Foreskin keratinocyte (primary cell): ENCODE data around the gene SLBP.

GRCh38 chr4:1211239-1212577, 37.2 kb downstream of the CTBP1 start:
- RAMPAGE, total RNA: no peak

DNA sequence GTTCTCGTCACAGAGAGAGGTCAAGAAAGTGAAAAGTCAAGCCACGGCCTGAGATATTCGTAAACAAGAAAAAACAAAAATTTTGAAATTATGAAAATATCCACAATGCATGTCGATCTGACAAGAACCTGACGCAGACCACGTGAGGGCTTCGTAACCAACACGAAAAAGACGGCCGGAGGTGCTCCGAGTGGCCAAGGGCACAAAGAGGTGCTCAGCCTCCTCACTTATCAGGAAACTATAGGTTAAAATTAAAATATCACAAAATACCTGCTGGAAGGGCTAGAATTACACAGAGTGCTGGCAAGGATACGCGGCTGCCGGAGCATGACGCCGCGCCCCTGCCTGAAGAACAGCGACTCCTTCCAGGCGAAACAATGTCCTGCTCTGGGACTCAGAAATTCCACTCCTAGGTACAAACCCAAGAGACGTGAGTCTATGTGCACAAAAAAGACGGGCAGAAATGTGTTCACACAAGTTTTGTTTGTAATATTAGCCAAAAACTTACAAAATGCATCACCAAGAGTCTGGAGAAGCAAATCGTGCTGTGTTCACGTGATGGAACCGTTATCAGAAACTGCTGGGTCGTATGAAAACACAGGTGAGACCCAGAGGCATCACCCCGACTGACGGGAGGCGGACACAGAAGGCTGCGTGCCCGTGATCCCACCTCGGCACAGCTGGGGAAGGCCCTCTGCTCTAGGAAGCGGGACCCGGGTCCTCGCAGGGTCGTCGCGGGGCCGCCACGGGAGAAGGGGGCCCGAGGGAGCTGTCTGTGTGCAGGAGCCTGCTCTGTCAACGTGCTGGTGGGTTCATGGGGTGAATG, 27.7 kb downstream of the CTBP1 start:
- RAMPAGE, total RNA: no peak

- RAMPAGE, total RNA: no peak
Measured at GRCh38 chr4:1238934-1240166, 9.6 kb downstream of the CTBP1 start.

- RAMPAGE, total RNA: no peak
Measured at GRCh38 chr4:1241229-1241718, 7.7 kb downstream of the CTBP1 start.

- RAMPAGE, total RNA: no peak
Measured at GRCh38 chr4:1365250-1365577, 18.2 kb downstream of the UVSSA start.

- RAMPAGE, total RNA: no peak
Measured at GRCh38 chr4:1578844-1579970, 104.9 kb downstream of the FAM53A start.

DNA sequence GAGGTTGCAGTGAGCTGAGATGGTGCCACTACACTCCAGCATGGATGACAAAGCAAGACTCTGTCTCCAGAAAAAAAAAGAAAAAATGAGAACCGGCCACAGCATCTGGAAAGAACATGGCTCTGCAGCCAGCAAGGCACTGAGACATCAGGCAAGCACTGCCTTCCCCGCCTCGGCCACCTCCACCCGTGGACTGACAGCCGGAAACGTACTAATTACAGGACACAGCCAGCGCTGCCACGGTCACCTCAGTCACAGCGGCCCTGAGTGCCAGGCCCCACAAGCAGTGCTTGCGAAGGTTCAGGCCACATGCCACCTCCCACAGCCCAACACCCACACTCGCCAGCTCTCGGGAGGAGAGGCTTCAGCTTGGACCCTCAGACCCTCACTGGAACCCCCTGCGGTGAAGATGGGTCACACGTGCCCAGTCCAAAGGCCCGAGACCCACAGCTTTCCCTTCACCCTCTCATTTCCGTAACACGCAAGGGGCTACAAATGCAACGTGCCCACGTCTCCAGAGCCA, 16.8 kb downstream of the FAM53A start:
- RAMPAGE, total RNA: no peak

GRCh38 chr4:1711884-1712578, at the start of gene SLBP:
SLBP (minus strand) TSS chr4:1712319.
- RAMPAGE, total RNA: no peak

DNA sequence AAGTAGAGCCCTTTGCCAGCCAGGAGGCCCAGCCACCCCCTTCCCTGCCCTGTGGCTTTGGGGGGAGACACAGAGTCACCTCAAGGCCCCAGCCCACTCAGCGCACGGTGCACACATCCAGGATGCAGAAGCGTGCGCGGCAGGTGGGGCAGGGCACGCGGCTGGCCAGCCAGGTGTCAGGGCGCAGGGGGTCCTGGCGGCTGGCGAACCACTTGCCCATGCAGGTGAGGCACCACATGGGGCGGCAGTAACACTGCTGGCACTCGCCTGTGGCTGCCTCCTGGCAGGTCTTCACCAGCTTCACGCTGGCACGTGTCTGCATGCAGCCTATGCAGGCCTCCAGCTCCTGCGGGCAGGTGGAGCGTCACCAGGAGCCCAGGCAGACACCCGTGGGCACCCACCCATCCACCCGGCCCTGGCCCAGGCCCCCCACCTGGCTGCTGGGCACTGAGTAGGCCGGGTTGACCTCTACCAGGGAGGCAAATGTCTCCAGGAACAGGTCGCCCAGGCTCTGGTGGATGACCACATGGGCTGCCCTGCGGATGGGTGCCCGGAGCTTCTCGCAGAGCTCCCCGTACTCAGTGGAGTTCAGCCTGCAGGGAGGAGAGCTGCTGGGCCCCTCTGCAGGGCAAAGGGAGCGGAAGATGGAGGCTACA, 3.9 kb downstream of the TMEM129 start:
- RAMPAGE, total RNA: no peak

GRCh38 chr4:1722679-1724099, 1.9 kb downstream of the TACC3 start:
- RAMPAGE, total RNA: no peak

- RAMPAGE, total RNA: no peak
Measured at GRCh38 chr4:1750754-1751264, 29.5 kb downstream of the TACC3 start.

DNA sequence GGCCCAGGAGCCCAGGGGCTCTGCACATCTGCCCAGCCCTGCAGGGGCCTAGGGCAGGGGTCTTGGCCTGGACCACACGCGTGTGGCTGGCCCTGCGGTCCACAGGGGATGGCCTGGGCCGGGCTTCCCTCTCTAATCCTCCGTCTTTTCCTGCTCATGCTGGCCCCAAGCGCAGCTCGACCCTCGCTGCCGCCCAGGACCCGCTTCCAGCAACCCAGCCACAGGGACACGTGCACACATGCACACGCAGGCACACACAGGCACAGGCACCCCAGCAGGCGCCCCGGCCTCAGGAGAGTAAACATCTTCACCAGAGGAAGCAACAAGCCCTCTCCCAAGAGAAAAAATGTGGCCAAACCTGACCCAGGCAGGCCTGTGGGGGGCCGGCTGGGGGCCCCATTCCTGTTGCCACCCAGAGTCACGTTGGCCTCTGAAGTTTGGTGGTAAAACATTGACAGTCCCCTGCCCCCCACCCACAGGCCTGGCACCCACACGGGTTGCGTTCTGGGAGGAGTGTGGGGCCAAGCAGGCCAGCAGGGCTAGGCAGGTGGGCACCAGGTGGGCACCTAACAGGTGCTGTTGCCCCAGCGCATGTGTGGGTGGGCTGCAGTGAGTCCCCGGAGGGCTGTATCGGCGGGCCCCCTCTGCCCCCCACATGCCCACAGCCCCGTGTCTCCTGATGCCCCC, 24.5 kb upstream of the FGFR3 start:
- RAMPAGE, total RNA: no peak

- RAMPAGE, total RNA: no peak
Measured at GRCh38 chr4:1794380-1794816, 1.3 kb downstream of the FGFR3 start.

DNA sequence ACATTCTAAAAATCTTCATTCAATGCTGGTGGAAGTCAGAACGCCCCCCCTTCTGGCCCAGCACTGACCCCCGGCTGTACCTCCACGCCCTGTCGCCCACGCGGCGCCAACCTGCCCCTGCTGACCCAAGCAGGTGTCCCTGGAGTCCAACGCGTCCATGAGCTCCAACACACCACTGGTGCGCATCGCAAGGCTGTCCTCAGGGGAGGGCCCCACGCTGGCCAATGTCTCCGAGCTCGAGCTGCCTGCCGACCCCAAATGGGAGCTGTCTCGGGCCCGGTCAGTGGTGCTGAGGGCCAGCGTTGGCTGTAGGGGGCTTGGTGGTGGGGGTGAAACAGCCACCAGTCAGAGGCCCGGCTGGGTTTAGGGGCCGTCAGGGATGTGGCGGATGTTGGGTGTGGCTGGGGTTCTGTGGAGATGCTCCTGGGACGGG, 11.6 kb downstream of the FGFR3 start:
- RAMPAGE, total RNA: no peak

- RAMPAGE, total RNA: no peak
Measured at GRCh38 chr4:1842948-1843643, 12.9 kb downstream of the LETM1 start.

DNA sequence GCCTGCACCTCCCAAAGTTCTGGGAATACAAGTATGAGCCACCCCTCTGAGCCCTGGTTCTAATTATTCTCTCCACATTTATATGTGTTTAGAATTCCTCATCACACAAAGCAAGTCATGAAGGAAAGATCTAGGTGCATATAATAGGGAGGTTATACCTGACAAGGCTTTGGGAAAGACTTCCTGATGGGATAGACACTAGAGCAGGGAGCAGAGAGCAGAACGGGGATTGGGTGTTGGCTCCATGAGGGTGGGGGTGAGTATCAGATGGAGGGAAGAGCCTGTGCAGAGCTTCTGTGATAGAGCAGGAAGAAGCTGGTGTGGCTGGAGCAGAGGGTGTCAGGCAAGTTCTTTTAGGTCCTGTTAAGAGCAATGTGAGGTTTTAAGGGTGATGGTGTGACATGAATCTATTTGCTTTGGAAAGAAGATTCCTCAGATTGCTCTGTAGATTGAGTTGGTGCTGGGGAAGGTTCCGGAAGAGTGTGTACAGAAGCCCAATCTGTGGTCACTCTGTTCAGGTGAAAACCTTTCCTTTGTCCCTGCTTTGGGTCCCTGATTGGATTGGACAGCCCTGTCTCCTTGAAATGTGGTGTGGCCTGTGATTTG, 10.6 kb downstream of the NSD2 start:
- RAMPAGE, total RNA: no peak

DNA sequence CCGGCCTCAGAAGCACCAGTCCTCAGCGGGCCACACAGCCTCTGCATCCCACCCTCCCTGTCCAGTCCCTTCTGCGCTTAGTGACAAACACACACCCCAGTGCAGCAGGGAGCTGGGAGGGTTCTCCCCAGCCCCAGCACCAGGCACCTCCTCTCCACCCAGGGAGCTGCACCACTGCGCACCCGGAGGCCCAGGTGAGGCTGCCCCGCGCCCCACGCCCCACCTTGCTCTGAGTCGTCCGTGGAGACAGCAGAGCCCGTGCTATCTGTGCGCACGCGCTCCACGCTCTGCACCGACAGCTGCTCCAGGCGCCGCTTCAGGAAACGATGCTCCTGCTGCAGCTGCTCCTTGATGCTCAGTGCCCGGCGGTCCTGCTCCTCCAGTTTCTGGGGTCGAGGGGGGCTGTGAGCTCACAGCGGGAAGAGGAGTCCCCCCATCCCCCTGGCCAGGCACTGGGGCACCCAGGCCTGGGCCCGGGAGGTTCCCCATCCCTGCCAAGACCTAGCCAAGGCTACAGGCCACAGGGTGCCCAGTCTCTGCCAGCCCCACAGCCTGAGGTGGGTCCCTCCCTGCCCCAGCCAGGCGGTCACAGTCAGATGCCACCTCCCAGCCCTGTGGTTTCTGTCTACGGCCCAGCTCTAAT, 9.1 kb upstream of the HAUS3 start:
- RAMPAGE, total RNA: no peak

- RAMPAGE, total RNA: no peak
Measured at GRCh38 chr4:2339166-2339720, 77.3 kb upstream of the MXD4 start.

DNA sequence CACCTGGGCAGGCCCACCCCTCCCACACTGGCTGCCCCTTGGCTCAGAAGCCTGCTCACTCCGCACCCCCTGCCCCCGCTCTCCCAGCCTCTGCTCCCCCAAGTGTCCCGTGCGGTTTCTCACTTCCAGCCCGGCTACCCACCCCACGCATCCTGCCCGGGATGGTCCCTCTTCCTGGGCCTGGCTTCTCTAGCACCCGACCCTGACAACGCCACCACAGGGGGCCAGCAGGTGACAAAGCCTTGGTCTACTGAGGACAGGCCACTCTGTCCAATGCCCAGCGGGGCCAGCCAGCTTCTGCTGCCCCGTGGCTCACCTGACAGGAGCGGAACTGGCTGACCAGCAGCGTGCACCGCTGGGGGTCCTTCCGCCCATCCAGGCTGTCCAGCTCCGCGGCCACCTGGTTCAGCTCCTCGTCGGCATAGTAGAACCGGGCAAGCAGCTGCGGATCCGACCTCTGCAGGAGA, 64.8 kb downstream of the ZFYVE28 start:
- RAMPAGE, total RNA: no peak

- RAMPAGE, total RNA: no peak
Measured at GRCh38 chr4:2363183-2364110, 55.0 kb downstream of the ZFYVE28 start.